T-cell (primary cell): ENCODE measurements around a stretch of chr6.

DNA sequence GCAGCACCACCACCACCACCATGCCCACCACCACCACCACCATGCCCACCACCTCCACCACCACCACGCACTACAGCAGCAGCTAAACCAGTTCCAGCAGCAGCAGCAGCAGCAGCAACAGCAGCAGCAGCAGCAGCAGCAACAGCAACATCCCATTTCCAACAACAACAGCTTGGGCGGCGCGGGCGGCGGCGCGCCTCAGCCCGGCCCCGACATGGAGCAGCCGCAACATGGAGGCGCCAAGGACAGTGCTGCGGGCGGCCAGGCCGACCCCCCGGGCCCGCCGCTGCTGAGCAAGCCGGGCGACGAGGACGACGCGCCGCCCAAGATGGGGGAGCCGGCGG is 969 bp downstream of the ARID1B start:
- PRO-cap, 7 experiments = peak in 6 of 7 experiments; most common plus-strand start position 90 of the sequence (in 6); most common minus-strand start position 169 of the sequence (in 1)

DNA sequence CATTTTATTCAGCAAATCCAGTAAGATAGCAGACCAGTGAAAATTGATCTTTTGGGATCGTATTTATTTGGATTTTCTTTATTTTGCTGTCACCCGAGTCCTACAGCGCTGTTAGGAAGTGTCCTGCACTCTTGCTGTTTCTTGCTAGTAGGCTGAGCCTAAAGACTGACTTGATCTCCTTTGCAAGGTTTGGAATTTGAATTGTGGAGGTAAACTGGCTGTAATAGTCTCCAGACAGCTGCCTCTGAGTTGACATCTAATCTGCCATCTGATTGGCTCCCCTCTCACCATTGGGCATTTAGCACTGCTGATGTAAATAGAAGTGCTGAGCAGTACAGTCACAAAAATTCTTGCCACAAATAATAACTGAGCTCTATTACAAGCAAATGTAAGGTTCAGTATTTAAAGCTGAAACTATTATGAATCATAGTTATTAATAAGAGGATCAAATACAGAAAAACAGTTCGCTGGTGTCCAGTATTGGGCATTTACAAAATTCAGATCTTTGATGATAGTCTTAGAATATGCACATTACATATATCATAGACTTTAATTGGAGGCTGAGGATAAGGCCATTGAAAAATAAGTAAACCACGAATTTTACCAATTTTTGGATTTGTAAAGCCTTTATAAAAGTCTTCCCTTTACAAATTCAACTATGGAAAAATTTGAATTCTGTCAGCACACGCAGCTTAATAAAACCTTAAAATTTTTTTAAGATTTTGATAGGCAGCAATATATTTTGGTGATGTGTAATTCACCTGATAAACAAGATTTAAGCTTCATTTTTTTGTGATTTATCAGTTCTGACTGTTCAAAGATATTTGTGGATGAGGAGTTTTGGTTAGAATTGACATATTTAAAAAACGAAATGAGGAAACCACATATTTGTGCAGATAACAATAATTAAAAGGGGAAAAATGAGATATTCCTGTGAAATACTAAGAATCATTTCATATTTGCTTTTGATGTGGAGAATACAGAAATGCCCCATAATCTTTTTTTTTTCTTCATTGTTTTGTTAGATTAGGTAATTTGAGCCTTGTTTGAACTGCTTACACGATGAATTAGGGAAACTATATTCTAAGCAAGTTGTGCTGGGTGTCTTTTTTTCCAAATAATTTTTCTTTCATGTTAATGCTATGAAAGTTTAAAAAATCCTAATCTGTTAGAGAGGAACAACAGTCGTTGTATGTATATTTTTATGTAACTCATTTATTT is 3.5 kb downstream of the ARID1B start:
- PRO-cap, 7 experiments = peak in 7 of 7 experiments; most common plus-strand start position 341 of the sequence (in 5); most common minus-strand start position 198 of the sequence (in 6)

GRCh38 chr6:156810131-156810843 is 33.1 kb downstream of the ARID1B start:
- PRO-cap, 7 experiments = no peak in any of the 7 experiments

DNA sequence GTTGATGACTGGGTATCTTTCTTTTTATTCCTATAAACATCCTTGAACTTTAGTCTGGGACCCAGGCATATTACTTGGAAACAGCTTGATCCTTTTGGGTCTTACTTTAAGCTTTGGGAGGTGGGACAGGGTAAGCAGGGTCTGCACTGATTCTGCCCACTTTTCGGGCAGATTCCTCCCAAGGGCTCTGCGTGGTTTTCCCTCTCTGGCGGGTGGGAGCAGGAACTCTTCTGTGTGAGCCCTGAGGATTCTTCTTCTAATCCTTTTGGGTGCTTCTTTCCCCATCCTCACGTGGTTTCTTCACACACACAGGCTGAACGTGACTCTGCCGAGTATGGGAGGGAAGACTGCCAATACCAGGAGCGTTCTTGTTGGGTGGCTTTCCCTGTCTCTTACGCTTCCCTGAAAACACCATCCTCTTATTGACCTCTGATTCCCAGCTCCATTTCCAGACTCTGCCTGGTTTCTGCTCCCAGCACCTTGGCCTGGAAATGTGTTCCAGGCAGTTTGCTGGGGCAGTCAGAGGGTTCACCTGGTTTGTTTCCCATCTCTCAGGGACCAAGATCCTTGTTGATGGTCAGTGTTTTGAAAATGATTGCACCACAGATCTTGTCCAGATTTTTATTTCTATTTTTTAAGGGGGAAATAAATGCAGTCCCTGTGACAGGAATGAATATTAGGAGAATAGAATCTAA is 200.7 kb downstream of the ARID1B start:
- PRO-cap, 7 experiments = no peak in any of the 7 experiments

- PRO-cap, 7 experiments = peak in 2 of 7 experiments; most common plus-strand start chr6:157022275 (in 1)
Measured at GRCh38 chr6:157022169-157022467, 244.9 kb downstream of the ARID1B start.

DNA sequence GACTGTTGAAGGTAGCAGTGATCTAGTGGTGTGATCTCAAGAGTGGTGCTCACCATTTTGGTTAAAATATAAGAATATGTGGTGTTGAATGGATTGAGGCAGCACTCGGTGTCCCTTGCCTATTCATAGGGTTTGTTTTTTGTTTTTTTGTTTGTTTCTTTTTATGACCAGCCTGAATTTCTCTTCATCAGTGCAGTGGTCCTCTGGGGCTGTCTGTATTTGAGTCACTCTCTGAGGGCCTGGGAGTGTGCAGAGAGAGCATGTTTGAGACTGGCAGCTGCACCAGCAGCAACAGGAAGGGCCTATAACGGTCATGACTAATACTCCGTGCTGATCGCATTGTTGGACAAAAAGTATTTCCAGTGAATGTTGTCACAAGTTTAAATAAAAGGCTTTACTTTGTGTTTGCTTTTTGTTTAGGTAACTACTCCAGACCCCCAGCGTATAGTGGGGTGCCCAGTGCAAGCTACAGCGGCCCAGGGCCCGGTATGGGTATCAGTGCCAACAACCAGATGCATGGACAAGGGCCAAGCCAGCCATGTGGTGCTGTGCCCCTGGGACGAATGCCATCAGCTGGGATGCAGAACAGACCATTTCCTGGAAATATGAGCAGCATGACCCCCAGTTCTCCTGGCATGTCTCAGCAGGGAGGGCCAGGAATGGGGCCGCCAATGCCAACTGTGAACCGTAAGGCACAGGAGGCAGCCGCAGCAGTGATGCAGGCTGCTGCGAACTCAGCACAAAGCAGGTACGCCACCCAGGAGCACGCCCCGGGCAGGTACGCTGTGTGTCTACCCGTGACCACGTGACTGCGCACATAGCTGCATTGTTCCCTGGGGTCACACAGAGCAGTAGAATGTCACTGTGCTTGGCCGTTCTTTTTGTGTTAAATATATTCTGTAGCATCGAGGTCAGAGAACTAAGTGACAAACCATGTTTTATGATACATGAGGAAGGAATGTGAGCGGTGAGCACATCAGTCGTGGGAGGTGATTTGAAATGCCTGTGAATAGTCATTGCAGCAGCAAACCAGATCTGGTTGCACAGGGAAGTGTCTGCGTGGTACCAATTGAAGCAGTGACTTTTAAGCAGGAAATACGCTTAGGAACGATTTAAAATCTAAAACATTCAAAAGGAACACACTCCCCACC is 174.7 kb downstream of the TMEM242 start:
- PRO-cap, 7 experiments = no peak in any of the 7 experiments

DNA sequence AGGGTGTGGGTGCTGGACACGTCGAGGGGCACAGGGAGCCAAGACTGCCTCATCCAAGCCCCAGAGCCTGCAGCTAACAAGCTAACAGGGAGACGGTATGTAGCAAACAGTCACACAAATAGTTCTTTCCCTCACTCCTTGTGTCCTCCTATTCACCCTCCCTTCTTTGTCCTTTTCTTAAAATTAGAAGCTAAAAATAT is 97.6 kb downstream of the TMEM242 start:
- PRO-cap, 7 experiments = no peak in any of the 7 experiments

DNA sequence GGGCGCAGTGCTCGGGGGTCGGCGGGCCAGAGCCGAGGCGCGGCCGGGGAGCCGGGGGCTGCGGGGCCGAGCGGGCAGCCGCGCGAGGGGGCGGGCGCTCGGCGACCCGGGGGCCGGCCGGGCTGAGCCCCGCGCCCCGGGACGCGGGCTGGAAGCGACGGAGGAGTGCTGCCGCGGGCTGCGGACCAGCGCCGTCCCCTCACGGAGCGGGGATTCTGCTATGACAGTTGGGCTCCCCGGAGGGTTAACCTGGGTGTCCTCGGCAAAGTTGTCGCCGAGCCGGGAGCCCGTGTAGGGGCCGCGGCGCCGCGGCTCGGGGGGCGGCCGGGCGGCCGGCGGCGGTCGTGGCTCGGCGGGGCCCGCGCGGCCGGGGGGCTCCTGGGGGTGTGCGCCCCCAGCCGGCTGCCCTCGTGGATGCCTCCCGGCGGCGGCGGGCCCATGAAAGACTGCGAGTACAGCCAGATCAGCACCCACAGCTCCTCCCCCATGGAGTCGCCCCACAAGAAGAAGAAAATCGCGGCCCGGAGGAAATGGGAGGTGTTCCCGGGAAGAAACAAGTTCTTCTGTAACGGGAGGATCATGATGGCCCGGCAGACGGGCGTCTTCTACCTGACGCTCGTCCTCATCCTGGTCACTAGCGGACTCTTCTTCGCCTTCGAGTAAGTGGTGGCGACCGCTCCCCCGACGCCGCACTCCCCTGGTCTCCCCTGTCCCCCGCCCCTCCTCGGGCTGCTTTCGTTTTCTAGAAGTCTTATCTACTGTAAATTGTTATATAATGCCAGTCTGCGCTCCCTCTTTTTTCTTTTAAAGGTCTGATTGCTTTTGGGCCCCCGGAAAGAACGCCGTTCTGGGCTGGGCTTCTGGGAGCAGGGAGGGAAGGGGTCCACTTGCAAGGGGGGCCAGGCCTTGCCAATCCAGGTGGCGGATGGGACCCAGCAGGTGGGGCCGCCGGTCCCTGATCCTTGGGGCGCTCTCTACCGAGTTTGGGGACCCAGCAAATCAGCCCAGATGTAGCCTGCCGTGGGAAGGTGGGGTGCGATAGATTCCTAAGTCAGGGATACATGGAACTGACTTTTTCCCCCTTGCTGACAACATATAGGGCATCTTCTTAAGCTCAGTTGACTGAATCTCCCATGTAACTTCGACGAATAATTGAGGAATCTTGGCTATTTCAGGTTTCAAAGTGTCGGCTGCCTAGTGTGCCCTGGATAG is 1.0 kb downstream of the ZDHHC14 start:
- PRO-cap, 7 experiments = no peak in any of the 7 experiments

DNA sequence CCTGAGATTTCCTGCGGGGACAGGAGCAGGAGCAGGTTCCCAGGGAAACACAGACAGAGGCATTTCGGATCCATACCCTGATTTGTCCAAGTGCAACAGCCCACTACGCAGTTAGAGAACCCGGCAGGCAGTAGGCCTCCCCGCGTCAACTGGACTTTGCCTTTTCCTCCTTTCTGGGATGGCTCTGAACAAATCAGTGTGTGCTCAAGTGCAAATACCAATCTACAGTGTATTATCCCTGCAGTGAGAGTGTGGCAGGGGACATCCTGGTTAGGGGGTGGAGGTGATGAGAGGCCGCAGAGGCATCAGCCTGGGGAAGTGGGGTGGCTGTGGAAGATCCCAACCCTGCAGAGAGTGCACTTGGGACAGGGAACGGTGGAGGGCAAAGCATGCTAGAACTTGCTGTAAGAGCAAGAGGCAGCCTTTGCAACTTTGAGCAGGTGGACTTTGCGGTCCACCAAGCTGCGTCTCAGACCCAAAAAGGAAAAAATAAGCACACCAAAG is 159.0 kb downstream of the ZDHHC14 start:
- PRO-cap, 7 experiments = no peak in any of the 7 experiments

- PRO-cap, 7 experiments = no peak in any of the 7 experiments
Measured at GRCh38 chr6:157713593-157714007, 109.4 kb upstream of the SNX9 start.

DNA sequence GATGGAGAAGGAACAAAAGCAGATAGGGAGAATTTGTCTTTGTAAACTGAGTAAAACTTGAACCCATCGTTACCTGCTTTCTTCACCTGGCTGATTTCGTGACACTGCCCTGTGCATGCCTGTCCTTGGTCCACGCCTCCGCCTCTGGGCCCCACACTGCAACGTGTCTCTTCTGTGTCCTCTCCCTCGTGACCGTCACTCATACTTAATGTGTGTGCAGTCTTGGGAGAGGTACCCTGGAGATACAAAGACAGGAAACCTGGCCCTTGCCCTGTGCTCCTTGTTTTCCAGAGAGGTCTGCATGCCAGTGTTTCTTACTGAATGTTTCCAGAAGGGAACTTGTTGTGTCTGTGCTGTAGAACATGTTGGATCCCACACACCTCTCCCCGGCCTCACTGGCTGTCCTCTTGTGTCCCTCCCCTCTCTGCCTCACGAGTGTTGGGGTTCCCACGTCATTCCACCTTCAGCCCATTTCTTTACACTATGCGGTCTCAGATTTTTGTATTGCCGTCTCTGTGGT is 45.8 kb downstream of the SNX9 start:
- PRO-cap, 7 experiments = peak in 1 of 7 experiments; most common plus-strand start position 211 of the sequence (in 1)

DNA sequence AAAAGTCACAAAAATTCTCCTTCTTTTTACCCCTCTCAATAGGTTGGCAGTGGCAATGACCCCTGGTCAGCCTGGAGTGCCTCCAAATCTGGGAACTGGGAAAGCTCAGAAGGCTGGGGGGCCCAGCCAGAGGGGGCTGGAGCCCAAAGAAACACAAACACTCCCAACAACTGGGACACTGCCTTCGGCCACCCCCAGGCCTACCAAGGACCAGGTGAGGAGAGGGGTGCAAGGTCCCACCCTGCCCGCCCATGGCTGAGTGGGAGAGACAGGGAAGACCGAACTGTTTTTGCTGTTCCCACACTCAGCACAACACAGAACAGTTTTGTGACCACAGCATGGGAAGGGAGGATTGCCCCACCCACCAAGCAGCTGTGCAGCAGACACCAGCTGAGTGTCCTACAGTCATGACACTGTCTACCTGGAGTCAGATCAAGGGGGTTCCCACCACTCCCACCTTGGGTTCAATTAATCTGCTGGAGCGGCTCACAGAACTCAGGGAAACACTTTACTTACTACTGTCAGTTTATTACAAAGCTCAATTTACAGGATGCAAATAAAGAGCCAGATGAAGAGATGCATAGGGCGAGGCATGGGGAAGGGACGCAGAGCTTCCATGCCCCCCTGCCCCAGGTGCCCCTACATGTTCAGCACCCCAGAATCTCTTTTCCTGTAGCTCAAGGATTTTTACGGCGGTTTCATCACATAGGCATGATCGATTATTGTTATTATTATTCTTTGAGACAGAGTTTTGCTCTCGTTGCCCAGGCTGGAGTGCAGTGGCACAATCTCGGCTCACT is 73.9 kb downstream of the SNX9 start:
- PRO-cap, 7 experiments = no peak in any of the 7 experiments

DNA sequence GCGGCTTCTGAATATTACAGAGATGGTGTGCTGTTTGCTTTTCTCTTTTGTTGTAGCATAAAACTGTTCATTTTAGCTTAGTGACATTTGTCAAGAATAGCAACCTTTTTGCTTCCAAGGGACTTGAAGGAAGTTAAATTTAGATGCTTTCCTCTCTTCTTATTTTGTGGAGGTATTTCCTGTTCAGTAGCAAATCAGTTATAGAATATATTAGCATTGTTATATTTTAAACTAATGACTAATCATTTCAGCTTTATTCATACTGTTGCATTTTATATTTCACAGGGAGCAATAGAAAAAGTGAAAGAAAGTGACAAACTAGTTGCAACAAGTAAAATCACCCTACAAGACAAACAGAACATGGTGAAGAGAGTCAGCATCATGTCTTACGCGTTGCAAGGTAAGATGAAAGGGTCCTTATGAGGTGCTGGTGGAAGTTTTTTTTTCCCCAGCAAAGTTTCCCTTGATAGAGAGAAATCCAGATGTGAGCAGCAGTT is 43.3 kb upstream of the SYNJ2 start:
- PRO-cap, 7 experiments = no peak in any of the 7 experiments

DNA sequence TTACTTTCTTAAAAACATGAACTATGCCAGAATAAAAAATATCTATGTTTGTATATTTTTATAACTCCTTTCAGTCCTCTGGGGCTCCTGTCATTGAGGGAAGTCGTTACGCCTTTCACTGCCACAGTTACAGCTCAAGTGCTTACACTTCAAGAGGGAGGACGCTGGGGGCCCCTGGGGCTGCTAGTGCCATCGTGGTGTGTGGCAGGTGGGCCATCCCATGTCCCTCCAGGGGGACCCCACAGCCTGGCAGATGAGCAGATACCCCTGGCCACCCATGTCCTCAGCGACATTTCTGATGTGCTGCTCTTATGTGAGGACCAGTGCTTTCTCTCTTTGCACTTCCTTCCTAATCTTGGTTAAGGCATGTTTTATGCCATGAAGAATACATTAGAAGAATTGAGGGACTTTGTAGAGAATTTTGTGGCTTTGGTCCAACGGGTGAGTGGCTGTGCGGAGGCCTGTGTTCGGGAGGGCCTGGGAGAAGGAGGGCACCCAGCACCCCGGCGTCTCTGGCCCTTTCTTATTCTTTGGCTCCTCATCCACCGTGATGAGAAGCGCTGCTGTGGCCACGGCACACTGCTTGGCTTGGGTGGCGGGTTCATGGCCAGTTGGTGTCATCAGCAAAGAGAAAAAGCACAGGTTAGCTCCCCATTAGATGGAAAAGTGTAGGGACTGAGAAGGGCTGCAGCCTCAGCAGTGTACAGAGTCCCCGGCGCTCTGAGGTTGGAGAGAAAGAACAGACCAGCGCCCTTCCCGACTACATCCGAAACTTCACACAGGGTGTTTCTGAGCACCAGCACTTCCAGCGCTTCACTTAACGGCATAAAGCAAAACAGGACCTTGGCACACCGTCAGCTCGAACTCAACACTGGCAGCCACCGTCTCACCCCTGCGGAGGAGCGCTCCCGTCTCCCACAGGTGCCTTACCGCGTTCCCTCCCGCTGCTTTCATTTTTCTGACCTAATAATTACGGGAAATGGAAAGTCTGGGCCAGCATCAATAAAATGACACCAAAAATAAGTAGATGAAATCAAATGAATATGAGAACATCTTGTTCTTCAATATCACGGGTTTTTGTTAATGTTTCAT is 38.1 kb upstream of the SYNJ2 start:
- PRO-cap, 7 experiments = no peak in any of the 7 experiments

- PRO-cap, 7 experiments = no peak in any of the 7 experiments
Measured at GRCh38 chr6:157945600-157946573, 35.8 kb upstream of the SYNJ2 start.

GRCh38 chr6:158018184-158018943 is 36.7 kb downstream of the SYNJ2 start:
- PRO-cap, 7 experiments = no peak in any of the 7 experiments

DNA sequence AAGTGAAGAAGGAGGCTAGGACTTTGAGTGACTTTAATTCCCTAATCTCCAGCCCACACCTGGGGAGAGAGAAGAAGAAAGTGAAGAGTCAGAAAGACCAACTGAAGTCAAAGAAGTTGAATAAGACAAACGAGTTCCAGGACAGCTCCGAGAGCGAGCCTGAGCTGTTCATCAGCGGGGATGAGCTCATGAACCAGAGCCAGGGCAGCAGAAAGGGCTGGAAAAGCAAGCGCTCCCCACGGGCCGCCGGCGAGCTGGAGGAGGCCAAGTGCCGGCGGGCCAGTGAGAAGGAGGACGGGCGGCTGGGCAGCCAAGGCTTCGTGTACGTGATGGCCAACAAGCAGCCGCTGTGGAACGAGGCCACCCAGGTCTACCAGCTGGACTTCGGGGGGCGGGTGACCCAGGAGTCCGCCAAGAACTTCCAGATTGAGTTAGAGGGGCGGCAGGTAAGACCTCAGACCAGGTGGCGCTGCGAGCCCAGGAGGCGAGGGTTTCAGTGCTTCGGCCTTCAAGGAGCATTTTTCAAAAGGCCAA is 56.1 kb upstream of the TMEM181 start:
- PRO-cap, 7 experiments = no peak in any of the 7 experiments

DNA sequence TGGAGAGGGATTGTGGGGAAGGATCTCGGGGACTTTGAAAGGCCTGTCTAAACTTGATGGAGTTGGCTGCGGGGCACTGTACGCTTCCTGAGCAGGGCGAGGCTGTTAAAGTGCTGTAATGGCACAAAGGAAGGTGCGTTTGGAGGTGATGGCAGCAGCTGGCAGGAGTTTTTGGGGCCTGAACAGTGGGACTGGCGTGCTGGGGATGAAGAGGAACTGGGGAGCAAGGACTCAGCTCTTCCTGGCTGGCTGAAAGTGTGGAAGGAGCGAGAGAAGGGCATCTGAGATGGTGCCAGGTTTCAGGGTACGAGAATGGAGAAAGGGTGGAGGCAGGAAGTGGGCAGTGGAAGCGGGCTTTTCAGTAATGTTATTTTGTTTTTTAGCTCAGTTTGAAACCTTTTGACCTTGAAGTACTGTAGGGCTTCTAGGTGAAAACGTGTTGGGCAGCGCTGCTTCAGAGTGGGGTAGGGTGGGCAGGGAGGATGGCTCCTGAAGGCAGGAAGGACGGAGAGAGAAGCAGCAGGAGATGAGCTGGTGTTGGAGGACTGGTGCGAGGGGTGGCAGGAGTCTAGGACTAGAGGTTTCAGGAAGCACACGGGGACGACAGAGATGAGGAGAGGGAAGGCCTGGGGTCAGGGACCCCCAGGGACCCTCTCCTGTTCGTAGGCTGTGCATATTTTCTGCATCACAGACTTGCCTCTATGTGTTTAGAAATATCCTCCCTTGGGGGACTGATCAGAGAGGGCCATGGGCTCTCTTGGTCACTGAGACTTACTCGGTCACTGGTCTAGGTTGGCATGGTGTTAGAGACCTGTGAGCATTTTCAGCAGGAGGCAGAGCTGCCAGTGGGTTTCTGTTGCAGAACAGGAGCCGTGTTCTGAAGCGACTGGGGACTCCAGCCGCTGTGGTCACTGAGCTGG is 8.2 kb downstream of the TMEM181 start:
- PRO-cap, 7 experiments = no peak in any of the 7 experiments

DNA sequence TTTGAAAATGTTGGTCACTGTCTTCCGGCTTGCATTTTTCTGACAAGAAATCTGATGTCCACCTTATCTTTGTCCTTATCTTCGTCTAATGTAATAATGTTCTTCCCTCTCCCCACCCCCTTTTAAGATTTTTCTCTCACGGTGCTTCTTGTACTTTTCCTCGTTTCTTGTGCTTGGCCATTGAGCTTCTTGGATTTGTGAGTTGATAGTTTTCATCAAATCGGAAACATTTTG is 41.7 kb downstream of the DYNLT1 start:
- PRO-cap, 7 experiments = peak in 2 of 7 experiments; most common plus-strand start position 129 of the sequence (in 2)

DNA sequence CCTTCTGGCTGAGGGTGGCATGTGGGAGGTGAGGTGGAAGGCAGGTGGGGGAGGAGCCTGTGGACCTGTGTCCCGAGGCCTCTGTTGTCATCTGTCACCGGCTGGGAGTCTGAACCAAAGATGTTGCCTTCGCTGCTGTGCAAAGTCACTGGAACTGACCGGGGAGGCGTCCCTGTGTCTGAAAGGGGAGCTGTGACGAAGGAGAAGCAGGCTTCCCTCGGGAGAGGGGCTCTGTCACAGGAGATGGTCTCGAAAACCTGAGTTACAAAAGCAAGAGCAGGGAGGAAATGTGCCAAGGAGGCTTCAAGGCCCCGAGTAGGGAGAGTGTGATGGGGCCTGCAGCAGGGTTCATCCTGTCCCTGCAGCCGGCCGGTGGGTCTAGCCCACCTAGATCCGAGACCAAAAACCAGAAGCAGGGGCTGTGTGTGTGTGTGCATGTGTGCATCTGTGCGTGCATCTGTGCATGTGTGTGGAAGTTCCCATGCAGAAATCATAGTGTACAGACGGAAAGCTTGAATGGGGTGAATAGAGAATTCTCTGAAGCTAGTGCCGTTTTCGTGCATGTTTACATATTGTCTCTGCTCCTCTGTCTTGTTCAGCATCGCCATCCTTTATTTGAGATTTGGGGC is 16.6 kb downstream of the DYNLT1 start:
- PRO-cap, 7 experiments = no peak in any of the 7 experiments